ENCODE results near the genes MSI1 and RNF10.

GRCh38 chr12:120214632-120215365 lies 13.9 kb upstream of the RPLP0 start:
- PRO-cap, 4 experiments = peak in 1 of 4 experiments; most common plus-strand start chr12:120214999 (in 1)
- RAMPAGE, long total RNA, 2 experiments = no peak in any of the 2 experiments

DNA sequence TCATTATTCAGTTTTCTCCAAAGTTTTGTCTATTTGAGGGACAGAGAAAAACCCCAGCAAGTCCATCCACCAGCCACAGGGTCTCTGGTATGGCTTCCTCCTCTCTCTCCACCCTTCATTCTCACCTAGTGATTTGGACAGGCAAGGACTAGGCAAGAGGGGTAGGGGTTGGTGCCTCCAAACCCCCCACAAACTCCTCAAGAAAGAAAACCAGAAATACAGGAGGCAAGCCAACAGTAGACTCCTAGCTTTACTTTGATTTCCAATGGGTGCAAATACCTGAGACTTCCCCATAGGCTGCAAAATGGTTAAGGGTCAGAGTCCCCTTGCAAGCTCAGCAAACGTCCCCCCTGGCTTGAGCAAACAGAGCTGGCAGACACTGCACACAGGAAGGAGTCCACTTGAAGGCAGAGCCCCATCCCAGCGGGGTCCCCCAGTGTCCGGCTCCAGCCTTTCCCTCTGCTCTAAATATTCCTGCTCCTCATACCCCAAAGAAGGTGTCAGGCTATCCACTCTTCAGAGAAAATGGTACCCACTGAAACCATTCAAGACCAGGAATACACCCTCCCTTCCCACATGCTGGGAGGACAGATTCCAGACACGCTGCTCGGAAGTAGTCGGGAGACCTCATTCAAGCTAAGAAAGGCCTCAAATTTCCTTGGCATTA lies 26.8 kb upstream of the RPLP0 start:
- PRO-cap, 4 experiments = peak in 3 of 4 experiments; most common plus-strand start position 362 of the sequence (in 2); most common minus-strand start position 264 of the sequence (in 1)
- RAMPAGE, long total RNA, 2 experiments = no peak in any of the 2 experiments

- PRO-cap, 4 experiments = peak in 1 of 4 experiments; most common plus-strand start chr12:120238200 (in 1)
- RAMPAGE, long total RNA, 2 experiments = no peak in any of the 2 experiments
Measured at GRCh38 chr12:120237666-120238408, 27.7 kb downstream of the PXN start.

- PRO-cap, 4 experiments = no peak in any of the 4 experiments
- RAMPAGE, long total RNA, 2 experiments = no peak in any of the 2 experiments
Measured at GRCh38 chr12:120247410-120247824, 18.1 kb downstream of the PXN start.

DNA sequence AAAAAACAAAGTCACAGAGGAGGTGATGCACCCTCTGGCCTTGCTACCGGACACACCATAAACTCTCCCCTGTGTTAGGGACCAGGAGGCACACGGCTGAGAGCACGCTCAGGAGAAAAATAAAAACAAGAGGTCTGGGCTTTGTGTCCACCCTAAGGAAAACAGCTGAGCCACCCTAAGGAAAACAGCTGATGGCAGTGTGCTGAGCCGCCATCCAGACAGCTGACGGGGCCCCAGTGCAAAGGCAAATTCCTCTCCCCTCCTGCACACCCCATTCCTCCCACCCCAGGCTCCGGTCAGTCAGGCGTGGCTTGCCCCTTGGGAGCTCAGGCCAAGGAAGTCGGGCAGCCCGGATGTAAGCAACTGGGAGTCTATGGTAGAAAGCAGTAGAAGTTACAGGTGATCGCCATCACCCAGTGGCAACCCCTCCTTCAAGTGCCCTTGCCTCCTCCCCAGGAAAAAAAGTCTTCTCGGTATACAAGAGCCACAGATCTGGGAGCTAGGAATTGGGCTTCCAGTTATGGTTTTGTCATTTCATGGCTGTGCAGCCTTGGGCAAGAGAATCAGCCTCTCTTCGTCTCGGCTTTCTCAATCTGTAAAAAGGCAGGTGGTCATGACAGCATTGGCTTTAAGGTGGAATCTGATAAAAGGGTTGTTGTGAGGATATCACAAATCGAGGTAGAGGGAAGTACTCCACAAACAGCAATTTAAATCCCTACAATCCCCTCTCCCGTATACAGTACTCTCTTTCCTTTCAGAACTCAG lies 2.3 kb downstream of the PXN start:
- PRO-cap, 4 experiments = no peak in any of the 4 experiments
- RAMPAGE, long total RNA, 2 experiments = no peak in any of the 2 experiments

GRCh38 chr12:120317106-120318103 lies 10.2 kb downstream of the PLA2G1B start:
- PRO-cap, 4 experiments = peak in 4 of 4 experiments; most common plus-strand start chr12:120317470 (in 2); most common minus-strand start chr12:120317557 (in 3)
- RAMPAGE, long total RNA, 2 experiments = start-site peak on the minus strand in 1 of 2 experiments, at chr12:120317514-120317578 at its widest, 15 reads per replicate

DNA sequence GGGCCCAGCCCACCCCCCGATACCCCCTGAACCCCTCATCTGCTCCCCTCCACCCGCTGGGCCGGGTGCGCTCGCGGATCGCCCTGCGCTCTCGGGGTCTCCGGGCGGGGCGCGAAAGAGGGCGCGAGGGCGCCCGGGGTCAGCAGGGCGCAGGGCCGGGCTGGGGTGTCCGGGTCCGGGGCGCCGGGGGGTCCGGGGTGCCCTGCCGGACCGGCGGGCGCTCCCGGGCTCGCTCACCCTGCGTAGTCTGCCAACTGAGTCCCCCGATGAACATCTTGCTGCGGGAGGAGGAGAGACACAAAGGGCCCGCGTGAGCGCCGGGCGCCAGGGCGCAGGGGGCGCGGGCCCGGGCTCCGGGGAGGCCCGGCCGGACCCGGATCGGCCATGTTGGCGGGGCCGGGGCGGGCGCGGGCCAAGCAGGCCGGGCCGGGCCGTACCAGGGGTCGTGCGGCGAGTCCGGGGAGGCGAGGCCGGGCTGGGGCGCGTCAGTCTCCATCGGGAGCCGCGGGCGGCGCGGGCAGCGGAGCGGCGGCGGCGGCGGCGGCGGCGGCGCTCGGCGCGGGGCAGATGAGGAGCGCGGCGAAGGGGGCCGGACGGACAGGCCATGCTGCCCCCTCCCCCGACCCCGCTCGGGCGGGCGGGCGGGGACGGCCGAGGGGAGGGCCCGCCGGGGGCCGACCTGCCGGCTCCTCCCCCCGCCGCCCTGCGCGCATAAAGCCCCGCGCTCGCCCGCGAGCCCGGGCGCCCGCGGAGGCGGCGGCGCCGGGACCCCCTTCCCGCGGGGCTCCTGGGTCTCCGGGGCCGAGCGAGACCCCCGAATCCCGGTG lies at the start of gene MSI1:
MSI1 (minus strand) TSS at position 569 of the 827 bp plus-strand sequence.
- PRO-cap, 4 experiments = peak in 1 of 4 experiments; most common plus-strand start position 740 of the sequence (in 1); most common minus-strand start position 631 of the sequence (in 1)
- RAMPAGE, long total RNA, 2 experiments = no peak in any of the 2 experiments

DNA sequence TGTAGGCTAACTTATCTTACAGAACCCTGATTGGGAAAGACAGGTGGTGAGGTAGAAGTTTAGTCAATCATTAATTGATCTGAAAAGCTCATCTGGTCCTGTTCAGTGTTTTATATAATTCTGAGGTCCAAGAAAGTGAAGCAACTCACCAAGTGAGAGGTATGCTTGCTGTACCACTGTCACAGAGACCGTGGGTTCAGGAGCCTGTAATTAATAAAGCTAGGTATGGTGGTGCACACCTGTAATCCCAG lies 7.2 kb downstream of the GATC start:
- PRO-cap, 4 experiments = peak in 3 of 4 experiments; most common plus-strand start position 117 of the sequence (in 3)
- RAMPAGE, long total RNA, 2 experiments = no peak in any of the 2 experiments

- PRO-cap, 4 experiments = peak in 4 of 4 experiments; most common plus-strand start chr12:120534356 (in 3); most common minus-strand start chr12:120534955 (in 4)
- RAMPAGE, long total RNA, 2 experiments = start-site peak on the plus strand in 2 of 2 experiments, at chr12:120534351-120534388 at its widest, 20 to 64 reads per replicate
Measured at GRCh38 chr12:120534136-120535144, at the start of gene RNF10. Gene RNF10 (plus strand): TSS chr12:120534356.

DNA sequence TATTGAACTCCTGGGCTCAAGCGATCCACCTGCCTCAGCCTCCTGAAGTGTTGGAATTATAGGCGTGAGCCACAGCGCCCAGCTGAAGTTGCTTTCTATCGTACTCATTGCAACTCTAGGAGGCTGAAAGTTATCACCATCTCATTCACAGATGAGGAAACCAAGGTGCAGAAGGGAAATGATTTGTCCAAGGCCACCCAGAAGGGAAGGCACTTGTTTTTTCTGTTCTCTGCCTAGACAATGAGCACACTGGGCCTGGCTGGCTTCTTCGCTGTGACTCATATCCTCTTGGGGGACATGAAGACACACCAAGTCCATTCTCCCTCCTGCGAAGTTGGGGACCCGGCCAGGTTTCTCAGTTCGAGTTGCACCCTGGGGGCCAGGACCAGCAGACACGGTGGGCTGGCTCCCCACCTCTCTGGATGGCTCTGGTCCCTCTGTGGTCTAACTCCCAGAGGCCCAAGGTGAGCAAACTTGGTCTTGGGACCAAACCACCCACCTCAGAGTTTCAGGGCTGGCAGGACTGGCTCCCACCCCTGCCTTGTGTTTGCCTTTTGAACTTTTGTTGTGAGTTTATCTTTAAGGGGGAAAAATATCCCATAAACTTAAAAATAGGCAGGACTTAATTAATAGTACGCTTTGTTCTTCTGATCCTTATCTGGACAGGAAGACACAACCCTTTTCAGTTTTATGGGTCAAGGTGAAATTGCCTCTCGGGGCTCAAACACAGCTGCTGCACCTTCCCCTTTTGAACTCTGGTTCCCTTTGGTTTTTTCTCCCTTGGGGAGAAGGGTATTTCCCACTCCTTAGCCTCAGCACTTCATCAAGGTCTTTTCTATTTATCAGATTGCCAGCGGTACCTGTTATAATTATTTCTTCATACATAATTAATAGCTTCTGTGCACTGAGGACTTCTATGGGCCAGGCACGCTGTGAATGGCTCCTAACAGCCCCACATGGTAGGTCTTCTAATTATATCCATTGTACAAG lies 9.0 kb upstream of the MLEC start:
- PRO-cap, 4 experiments = no peak in any of the 4 experiments
- RAMPAGE, long total RNA, 2 experiments = no peak in any of the 2 experiments

DNA sequence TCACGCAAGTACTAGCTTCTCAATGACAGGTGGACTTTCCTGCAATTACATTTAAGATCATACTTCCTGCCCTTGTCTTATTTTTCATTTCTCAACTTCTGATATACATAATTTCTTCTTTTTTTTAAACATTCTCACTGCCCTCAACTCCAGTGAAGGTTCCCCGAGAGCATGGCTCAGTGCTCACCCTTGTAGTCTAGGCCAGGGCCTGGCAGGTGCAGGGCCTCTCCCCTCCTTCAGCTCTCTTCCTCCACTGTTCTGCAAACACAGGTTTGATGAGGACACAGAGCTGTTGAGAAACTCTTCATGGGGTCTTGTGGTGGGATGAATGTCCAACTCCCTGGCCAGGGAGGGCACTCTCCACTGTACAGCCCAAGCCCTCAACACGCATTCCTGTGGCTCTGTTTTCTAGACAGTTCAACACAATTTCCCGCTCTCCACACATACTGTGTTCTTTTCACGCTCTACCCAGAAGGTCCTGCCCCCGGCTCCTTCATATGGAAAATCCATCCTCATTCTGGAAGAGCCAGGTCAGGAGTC lies 45.9 kb downstream of the ACADS start:
- PRO-cap, 4 experiments = no peak in any of the 4 experiments
- RAMPAGE, long total RNA, 2 experiments = no peak in any of the 2 experiments

DNA sequence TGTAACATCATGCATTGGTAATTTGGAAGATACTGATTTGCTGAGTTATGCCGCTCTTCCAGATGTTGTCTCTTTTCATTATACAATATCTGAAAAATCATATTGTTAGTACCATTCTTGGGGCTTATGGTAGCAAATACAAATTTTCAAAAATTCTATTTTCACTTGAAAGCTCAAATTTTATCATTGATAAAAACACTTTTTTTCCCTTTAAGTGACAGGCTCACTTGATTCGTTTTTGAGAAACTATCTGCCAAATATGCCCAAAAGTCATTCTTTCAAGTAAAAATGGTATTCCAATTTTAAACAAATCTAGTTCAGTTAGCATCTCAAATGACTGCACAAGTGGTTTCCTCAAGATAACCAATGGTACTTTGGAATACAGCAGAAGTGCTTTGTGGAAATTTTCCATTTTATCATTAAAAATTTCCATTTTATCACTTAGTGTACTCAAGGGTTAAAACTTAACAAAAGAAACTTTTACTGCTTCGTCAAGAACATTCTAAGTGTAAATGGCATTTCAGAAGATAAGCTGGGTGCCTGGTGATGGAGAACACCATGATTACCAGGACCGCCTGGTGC lies 84.8 kb downstream of the SPPL3 start:
- PRO-cap, 4 experiments = no peak in any of the 4 experiments
- RAMPAGE, long total RNA, 2 experiments = start-site peak on the minus strand in 2 of 2 experiments, centred at position 414 of the sequence, 7 to 11 reads per replicate

DNA sequence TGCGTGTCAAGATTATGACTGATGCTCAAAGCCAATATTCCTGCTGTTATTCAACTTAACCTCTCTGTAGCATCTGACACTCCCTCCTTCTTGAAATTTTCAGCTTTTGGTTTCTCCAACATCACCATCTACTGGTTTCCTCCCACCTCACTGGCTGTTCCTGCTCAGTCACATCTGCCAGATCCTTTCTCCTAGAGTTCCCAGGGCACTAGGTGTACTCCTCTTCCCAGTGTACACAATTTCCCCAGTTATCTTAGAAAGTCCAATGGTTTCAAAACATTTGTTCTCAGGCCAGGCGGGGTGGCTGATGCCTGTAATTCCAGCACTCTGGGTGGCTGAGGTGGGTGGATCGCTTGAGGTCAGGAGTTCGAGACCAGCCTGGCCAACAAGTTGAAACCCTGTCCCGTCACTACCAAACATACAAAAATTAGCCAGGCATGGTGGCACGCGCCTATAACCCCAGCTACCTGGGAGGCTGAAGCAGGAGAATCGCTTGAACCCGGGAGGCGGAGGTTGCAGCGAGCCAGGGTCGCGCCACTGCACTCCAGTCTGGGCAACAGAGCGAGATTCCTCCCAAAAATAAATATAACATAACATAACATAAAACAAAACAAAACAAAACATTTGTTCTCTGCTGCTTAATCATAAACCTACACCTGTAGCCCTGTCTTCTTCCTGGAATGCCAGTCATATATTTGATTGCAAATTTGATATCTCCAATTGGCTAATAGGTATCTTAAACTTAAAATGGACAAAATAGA lies 60.6 kb downstream of the SPPL3 start:
- PRO-cap, 4 experiments = no peak in any of the 4 experiments
- RAMPAGE, long total RNA, 2 experiments = no peak in any of the 2 experiments

GRCh38 chr12:120959053-120959646 lies 19.2 kb upstream of the HNF1A start:
- PRO-cap, 4 experiments = peak in 1 of 4 experiments; most common minus-strand start chr12:120959362 (in 1)
- RAMPAGE, long total RNA, 2 experiments = no peak in any of the 2 experiments

DNA sequence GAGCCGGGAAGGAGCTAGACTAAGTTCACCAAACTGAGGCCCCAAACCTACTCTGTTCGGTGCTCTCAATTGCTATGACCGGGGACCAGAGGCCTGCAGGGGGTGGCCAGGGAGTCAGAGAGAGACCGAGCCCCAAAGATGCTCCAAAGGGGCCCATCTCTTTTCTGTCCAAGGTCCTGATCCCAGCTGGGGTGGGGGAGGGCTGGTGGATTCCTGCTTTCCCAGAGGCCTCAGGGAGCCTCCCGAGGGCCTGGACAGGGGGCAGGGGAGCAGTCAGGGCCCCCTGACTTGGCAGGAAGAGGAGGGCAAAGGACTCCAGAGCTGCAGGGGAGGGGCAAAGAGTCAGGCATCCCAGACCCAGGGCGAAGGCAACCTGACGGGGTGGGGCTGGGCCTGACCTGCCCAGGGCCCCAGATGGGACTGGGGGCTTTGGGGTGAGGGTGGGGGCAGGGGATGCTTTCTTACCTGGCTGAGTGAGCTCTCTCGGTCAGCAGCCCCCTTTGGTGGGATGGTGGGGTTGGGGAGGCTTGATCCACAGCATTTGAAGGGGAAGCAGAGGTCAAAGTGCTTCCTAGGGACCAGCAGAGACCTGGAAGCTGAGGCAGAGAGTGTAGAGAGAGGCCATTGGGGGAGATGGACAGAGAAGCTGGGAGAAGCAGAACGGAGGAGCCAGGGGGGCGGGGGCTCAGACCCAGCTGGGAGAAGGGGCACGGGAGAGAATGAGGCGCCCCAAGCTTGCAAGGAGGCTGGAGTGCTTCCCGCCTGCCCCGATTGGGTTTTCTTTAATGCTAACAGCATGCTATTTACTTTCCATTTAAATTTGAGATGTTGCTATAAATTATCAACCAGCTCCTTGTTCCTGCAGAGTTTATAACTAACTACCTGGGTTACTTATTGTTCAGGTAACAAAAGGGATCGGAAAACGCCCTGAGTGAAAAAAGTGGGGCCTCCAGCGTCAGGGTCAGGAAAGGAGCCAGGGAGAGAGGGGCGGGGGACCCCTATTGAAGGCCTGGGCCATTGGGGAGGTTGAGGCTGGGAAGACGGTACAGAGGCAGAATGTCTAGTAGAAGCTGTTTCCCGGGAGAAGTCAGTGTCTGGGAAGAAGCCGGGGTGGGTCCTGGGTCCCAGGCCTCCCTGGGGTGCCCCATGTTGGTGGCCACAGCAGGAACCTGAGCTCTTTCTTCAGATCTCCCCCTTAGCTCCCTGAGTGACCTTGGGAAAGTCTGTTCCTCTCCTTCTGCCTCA lies 2.3 kb downstream of the HNF1A start:
- PRO-cap, 4 experiments = peak in 4 of 4 experiments; most common plus-strand start position 318 of the sequence (in 4); most common minus-strand start position 773 of the sequence (in 4)
- RAMPAGE, long total RNA, 2 experiments = start-site peak on the minus strand in 2 of 2 experiments, centred at positions 768 to 769 of the sequence, 41 to 65 reads per replicate

- PRO-cap, 4 experiments = no peak in any of the 4 experiments
- RAMPAGE, long total RNA, 2 experiments = no peak in any of the 2 experiments
Measured at GRCh38 chr12:121033362-121033773, 5.7 kb downstream of the OASL start.

- PRO-cap, 4 experiments = peak in 2 of 4 experiments; most common minus-strand start chr12:121114059 (in 2)
- RAMPAGE, long total RNA, 2 experiments = no peak in any of the 2 experiments
Measured at GRCh38 chr12:121113859-121114226, 18.8 kb upstream of the P2RX7 start.

- PRO-cap, 4 experiments = no peak in any of the 4 experiments
- RAMPAGE, long total RNA, 2 experiments = no peak in any of the 2 experiments
Measured at GRCh38 chr12:121129492-121130030, 3.1 kb upstream of the P2RX7 start.

DNA sequence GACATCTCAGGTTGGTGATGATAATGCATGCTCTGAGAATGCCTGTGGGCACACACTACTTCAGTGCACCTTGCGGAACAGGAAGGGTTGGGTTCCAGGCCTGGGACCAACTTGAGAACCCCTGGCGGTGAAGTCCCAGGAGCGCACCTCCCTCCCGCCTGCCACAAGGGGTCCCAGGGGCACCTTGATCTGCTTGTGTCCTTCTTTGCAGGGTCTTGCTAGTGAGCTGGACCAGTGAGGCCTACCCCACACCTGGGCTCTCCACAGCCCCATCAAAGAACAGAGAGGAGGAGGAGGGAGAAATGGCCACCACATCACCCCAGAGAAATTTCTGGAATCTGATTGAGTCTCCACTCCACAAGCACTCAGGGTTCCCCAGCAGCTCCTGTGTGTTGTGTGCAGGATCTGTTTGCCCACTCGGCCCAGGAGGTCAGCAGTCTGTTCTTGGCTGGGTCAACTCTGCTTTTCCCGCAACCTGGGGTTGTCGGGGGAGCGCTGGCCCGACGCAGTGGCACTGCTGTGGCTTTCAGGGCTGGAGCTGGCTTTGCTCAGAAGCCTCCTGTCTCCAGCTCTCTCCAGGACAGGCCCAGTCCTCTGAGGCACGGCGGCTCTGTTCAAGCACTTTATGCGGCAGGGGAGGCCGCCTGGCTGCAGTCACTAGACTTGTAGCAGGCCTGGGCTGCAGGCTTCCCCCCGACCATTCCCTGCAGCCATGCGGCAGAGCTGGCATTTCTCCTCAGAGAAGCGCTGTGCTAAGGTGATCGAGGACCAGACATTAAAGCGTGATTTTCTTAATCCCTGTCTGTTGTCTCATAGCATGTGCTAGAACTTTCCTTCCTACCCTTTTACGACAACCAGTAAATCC lies 23.6 kb downstream of the P2RX4 start:
- PRO-cap, 4 experiments = no peak in any of the 4 experiments
- RAMPAGE, long total RNA, 2 experiments = no peak in any of the 2 experiments

GRCh38 chr12:121241152-121241739 lies 31.3 kb downstream of the P2RX4 start:
- PRO-cap, 4 experiments = no peak in any of the 4 experiments
- RAMPAGE, long total RNA, 2 experiments = no peak in any of the 2 experiments

Data from right lobe of liver (tissue), 4 donors.